Metastatic Lung Carcinoma in the Adrenal Gland (tissue), 1 donor: ENCODE measurements around a stretch of chr2.

GRCh38 chr2:201122113-201123339 is 6.6 kb downstream of the CFLAR start:
- PRO-cap, result no peak

- PRO-cap, result no peak
Observed at GRCh38 chr2:201132229-201133378, 16.6 kb downstream of the CFLAR start.

DNA sequence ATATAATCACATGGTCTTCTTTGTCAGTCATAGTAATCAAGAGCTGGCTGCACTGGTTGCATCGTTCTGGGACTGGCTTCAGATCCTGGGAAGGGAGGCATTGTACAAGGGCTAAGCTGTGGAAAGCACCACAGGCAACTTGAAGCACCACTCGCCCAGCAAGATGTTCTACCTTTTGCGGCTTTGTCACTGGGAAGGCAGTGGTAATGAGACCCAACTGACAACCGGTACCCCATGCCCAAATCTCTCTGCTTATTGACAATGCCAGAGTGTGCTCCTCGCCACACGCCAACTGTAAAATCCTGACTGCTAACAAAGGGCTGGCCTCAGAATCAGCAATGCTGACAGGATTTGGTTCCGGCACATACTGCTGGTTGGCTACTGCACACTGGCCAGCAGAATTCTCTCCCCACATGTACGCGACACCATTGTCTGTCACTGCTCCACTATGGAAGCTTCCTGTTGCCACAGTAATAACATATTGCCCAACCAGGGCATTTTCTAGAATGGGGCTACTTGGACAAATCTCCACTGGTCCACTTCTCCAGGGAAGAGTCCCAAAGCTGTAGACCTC is 19.4 kb downstream of the ALS2 start:
- PRO-cap, result no peak

DNA sequence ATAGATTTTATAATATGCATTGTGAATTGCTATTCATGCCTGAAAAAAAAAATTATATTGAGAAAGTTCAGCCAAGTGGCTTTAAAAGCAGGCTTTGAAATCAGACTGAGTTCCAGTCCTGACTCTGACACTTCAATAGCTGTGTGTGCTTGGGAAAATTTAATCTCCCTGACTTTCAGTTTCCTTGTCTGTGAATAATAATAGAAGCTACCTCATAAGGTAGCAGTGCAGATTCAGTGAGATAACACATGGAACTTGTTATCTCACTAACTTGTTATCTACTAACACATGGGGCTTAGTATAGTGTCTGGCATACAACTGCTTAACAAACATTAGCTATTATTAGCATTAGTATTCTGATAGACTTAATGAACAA is 15.0 kb downstream of the ALS2 start:
- PRO-cap, result no peak

GRCh38 chr2:201779885-201780279 is 851 bp downstream of the ALS2 start:
- PRO-cap, result no peak

- PRO-cap, result no peak
Observed at GRCh38 chr2:201911368-201911681, 105.0 kb downstream of the CDK15 start.

DNA sequence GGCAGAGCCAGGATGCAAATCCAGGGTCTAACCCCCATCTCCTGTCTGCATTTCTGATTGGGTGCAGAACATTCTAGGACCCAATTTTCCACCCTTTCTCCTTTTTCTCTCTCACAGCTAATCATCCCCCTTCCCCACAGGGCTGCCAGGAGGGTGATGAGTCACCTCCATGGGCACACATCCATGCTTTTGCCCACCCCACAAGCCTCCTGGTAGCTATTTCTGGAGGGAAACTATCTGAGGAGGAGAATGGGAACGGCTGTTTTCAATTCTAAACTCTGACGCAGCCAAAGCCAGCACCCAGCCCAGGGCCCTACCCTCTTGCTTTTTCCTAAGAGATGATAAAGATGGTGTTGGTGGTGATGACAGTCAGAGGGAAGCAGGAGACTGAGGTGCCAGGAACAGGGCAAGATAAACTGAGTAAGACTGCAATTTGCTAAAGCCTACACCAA is 62.2 kb upstream of the FZD7 start:
- PRO-cap, result no peak

- PRO-cap, result no peak
Observed at GRCh38 chr2:202009070-202009765, 24.4 kb upstream of the FZD7 start.

DNA sequence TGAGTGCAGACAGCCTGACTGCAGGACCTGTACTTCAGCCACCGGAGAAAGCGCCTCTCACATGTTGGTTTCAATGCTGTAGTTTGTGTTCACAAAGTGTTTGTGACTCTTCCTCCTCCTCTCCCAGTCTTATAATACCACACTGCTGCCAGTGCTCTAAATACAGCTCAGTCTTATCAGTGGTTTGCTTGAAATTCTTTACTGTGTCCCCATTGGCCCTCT is 77.3 kb downstream of the SUMO1 start:
- PRO-cap, result no peak

DNA sequence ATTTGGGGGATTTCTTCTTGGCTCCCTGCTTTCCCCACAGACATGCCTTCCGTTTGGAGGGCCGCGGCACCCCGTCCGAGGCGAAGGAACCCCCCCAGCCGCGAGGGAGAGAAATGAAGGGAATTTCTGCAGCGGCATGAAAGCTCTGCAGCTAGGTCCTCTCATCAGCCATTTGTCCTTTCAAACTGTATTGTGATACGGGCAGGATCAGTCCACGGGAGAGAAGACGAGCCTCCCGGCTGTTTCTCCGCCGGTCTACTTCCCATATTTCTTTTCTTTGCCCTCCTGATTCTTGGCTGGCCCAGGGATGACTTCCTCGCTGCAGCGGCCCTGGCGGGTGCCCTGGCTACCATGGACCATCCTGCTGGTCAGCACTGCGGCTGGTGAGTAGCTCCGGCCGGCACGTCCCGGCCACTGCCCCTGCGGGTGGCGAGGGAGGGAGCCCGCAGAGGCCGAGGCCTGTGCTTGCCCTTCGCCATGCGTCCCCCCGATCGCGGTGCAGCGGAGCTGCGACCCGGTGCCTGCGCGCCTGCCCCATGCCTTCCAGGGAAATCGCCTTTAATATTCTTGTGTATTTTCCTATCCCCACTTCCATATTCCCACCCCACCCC is 1.1 kb downstream of the BMPR2 start:
- PRO-cap, result no peak

- PRO-cap, result no peak
Observed at GRCh38 chr2:202724632-202725251, 90.0 kb downstream of the FAM117B start.

DNA sequence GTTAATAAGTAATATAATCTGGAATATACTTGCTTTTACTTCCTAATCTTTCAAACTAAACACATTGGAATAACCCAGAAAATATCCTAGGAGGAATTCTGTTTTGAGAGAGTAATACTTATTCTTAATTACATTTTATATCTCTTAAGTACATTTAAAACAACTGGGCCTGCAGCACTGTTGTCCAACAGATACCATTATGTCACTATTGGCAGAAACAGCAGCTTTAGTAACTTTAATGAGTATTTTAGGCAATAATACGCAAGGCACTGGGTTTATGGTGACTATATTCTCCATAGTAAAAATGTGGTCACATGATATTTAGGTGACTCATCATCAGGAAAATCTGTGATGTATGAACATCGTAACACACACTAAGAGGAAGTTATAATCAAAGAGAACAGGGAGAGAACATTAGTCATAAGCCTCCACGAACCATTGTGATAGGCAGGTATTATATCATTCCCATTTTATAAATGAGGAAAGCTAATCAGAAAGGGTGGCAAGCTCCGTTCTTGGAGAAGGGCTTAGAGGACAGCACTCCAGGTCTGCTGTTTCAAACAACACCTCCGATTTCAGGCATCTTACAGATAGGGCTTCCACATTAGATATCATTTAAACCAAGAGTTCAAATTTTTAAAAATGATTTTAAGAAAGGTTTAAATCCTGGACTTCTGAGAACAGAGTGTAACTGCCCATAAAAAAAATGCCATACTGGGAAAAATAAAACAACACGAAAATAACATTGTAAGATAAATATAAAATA is 36.9 kb downstream of the RAPH1 start:
- PRO-cap, result no peak

GRCh38 chr2:203535330-203536102 is 415 bp upstream of the RAPH1 start:
- PRO-cap, result bidirectional peak, plus-strand start at chr2:203535397, minus-strand start at chr2:203535230; bidirectional peak, plus-strand start at chr2:203535479, minus-strand start at chr2:203535421; bidirectional peak, plus-strand start at chr2:203535837, minus-strand start at chr2:203535651

- PRO-cap, result unidirectional peak, minus-strand start at chr2:203582605
Observed at GRCh38 chr2:203582397-203583142, 47.5 kb upstream of the RAPH1 start.

GRCh38 chr2:203623187-203623609 is 83.2 kb upstream of the CD28 start:
- PRO-cap, result unidirectional peak, plus-strand start at chr2:203623318

DNA sequence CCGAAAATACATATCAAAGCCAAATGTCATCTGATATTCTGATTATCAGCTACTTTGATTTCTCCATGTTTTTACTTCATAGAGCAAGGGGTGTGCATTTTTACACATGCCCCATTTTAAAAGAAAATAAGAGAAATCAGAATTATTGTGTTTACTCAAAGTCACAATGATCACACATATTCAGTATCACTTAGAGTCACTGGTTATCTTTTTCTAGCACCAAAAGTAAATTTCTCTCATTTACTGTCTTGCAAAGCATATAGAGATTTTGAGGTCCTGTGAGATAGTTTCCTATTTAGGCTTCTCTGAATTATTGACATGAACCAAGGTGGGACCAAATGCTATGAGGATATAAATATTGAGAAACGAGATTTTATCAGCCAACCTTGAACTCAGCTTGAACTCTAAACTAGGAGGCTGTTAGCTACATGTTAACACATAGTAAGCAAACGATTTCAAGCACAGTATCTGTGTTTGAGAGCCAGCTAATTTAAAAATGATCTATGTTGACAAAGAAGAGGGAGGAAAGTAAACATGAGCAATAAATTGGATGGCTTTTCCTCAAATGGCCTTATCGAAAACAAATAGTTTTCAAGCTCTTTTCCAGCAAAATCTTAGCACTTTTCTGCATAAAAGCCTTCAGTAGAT is 14.4 kb downstream of the CD28 start:
- PRO-cap, result no peak

DNA sequence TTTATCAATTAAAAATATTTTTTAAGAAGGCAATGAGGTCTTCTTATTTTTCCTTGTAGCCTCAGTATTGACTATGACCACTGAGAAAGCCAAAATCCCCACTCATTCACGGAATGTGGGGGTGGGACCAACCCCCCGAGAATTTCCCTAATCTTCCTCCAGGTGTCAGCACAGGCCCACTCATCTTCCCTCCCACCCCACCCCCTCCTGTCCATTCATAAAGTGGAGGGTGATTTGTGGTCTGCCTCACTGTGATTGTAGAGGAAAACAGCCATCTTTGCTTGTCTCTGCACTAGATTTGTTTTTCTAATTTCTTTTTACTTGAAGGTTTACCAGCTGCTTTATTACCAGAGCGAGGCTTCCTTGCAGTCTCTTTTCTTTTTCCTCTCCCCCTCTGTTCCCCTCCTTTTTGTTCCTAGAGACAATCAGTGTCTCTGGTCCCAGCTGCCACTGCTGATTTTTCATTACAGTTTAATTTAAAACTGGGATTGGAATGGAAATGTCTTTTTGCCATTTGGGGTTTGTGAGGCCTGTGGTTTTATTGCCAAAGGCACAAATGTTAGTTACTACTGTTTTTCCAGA is 171.8 kb downstream of the ICOS start:
- PRO-cap, result no peak

DNA sequence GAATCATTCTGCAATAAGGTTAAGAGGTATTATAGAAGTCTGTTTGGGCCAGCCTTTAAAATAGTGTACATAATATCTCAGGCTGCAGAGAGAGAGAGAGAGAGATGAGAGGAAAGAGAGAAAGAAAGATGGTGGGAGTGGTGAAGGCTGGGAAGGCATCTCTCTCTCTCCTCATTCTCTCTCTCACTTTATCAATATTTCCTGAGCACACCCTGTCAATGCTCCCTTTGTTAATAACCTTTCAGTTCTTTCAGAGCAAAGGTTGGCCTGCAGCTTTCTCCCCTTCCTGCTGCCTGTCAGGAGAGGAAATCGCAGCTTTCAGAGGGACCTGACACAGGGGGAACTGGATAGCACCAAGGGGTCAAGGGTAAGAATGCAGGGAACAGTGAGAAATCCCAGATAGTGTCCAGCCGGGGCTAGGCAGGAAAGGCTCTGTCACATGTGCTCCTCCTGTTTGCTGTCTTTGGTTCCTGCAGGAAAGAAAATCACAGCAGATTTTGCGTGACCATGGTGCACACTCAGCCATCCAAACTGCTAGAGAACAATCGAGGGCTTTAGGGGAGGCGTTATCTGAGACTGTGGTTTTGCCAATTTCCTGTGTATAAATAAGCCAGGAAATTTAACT is 177.7 kb downstream of the ICOS start:
- PRO-cap, result no peak

DNA sequence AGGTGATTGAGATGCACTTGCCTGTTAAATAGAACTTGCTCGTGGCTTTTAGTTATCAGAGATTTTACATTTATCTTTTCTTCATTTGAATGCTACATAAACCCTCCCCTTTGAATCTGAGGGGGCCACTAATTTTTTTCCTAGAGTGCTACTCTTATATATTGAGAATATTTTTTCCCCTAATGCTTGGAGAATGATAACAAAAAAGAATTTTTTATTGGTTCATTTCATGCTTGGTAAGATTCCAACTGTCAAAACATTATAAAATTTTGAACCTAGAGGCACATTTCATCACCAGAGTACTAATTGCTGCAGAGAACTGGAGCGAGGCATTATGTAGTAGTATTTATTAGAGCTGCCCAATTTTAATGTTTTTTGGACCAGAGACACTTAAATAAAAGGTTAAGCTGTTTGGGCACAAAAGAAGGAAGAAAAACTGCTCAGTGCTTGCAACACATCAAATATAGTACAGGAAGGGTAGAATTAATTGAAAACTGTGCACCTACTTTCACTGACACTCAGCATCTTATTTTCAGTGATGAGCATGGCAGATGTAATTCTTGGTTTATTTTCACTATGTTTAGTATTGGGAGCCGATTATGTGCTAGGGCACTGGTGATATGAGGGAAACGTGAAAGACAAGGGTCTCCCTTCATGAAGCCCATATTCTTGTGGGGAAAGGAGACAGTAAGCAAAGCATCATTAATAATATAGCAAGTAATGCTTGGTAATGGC is 159.5 kb downstream of the PARD3B start:
- PRO-cap, result no peak

GRCh38 chr2:204853612-204854503 is 308.6 kb downstream of the PARD3B start:
- PRO-cap, result no peak